Ovary (tissue), 7 donors: ENCODE measurements around the gene CAPS2.

DNA sequence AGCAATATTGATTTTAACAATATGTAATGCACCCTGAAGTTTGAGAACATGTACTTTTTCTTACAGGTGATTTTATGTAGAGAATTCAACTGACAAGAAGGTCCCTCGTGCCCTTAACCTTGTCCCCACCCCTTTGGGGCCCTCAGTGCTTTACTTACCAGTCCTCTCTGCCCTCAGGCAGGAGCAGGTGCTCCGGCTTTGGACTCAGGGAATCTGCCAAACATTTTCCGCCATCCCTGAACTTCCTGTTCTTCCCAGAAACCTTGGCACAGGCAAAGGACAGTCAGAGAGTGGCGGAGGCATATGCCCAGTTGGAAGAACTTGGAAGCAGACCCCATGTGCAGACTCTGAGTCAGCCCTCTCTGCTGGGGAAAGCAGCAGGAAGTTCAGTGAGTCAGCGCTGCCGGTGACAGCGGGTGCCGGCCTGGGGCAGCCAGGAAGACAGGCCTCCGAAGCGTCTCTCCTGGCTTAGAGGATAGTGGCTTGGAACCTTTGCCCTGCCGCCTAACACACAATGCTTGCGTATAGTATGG lies 10.1 kb downstream of the BEST3 start:
- PRO-cap, 7 experiments: no peak in any of the 7 experiments
- RAMPAGE, long total RNA, 2 experiments: no peak in any of the 2 experiments

GRCh38 chr12:69778624-69779148 lies 40.0 kb downstream of the RAB3IP start:
- PRO-cap, 7 experiments: no peak in any of the 7 experiments
- RAMPAGE, long total RNA, 2 experiments: no peak in any of the 2 experiments

GRCh38 chr12:70258215-70259061 lies 15.2 kb downstream of the CNOT2 start:
- PRO-cap, 7 experiments: no peak in any of the 7 experiments
- RAMPAGE, long total RNA, 2 experiments: no peak in any of the 2 experiments

GRCh38 chr12:70365895-70366054 lies 315 bp upstream of the KCNMB4 start:
- PRO-cap, 7 experiments: no peak in any of the 7 experiments
- RAMPAGE, long total RNA, 2 experiments: no peak in any of the 2 experiments

- PRO-cap, 7 experiments: no peak in any of the 7 experiments
- RAMPAGE, long total RNA, 2 experiments: no peak in any of the 2 experiments
These were observed 87.1 kb downstream of the PTPRB start for GRCh38 chr12:70550020-70550597.

- PRO-cap, 7 experiments: peak in 4 of 7 experiments; most common plus-strand start chr12:70558210 (in 4); most common minus-strand start chr12:70558038 (in 2)
- RAMPAGE, long total RNA, 2 experiments: no peak in any of the 2 experiments
These were observed 79.5 kb downstream of the PTPRB start for GRCh38 chr12:70557385-70558506.

GRCh38 chr12:70571719-70572255 lies 65.4 kb downstream of the PTPRB start:
- PRO-cap, 7 experiments: no peak in any of the 7 experiments
- RAMPAGE, long total RNA, 2 experiments: no peak in any of the 2 experiments

- PRO-cap, 7 experiments: no peak in any of the 7 experiments
- RAMPAGE, long total RNA, 2 experiments: no peak in any of the 2 experiments
These were observed 38.4 kb downstream of the PTPRB start for GRCh38 chr12:70598768-70599223.

DNA sequence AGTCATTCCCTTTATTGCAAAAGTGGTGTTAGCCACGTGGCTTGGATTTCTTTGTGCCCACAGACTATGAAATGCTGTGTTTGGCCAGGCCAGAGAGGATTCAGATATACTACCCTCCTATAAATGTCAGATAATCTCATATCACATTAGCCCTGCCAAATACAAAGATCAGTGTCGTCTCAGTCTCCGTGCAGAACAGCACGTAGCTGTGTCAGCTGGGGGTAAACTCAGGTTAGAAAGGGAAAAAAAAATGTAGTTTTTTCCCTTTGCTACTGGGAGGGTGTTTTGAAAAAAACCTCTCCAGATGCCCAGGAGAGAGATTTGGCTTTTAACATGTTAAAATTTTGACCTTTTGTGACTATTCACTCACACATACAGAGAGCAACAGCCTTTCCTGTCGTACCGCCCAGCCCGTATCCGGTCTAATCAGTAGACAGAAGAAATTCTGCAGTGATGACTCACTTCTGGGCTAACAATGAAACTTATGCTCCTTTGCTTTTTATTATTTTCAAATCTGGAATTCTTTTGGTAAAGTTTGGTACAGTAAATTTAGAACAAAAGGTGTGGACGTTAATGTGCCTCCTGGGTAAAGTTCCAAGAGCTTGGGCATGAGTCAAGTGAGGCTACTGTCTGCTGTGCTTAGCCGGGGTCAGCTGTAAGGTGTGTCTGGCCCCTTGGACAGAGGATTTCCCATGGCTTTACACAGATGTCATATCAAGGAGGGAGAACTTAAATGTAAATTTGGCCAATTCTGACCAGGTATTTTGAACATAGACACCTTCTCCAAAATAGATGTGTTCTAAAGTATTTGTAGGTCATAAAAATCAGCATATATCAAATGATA lies 8.6 kb upstream of the PTPRB start:
- PRO-cap, 7 experiments: no peak in any of the 7 experiments
- RAMPAGE, long total RNA, 2 experiments: no peak in any of the 2 experiments

GRCh38 chr12:71161474-71161887 lies 3.7 kb upstream of the TSPAN8 start:
- PRO-cap, 7 experiments: no peak in any of the 7 experiments
- RAMPAGE, long total RNA, 2 experiments: no peak in any of the 2 experiments

DNA sequence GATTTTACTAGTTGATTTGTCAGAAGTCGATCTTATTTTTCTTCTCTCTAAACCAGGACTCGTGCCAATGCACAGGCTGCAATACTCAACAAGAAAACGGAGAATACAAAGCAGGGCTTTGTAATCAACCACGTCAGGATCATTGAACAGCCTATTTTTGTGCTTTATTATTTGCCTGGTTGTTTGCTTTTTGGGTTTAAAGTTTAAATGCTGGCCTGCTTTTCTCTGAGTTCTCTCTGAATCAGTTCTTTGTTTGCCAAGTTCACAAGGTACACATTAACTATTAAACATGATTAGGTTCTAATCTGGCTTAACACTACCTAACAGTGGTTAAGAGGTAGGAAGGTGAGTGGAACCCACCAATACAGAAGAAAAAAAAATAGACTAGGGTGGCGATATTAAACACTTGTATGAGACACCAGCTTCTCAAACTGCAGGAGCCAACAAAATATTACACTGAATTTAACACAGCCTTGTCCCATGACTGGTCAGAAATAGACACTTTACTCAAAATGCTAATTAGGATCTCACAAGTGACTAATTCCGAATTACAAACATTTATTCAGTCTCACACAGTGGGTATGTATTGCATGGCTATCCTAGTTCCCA lies 5.5 kb upstream of the TSPAN8 start:
- PRO-cap, 7 experiments: no peak in any of the 7 experiments
- RAMPAGE, long total RNA, 2 experiments: no peak in any of the 2 experiments

GRCh38 chr12:71635381-71635677 lies 28.3 kb downstream of the ZFC3H1 start:
- PRO-cap, 7 experiments: no peak in any of the 7 experiments
- RAMPAGE, long total RNA, 2 experiments: no peak in any of the 2 experiments

DNA sequence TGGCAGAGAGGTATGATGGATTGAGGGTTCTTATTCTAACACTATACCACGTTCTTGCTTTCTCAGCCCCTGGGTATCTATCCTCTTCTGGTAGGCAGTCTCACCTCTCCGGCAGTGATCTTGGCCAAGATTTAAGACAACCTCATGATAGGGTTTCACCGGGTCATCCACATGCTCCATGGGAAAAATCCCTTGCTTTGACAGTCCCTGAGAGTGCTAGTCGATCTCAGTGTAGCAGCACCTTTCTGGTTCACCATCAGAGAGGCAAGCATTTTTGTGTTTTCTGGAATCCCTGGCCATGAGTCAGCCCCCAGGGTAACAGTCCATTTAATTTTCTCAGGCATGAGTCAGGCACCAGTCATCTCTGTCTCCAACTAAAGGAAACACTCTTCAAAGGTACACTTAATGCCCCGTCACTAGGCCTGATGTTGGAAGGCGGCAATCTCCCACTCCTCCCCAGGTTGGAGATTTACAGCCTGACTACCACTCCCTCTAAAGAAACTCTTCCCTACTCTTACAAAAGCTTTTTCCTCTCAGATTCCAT lies 24.3 kb downstream of the TMEM19 start:
- PRO-cap, 7 experiments: no peak in any of the 7 experiments
- RAMPAGE, long total RNA, 2 experiments: no peak in any of the 2 experiments

GRCh38 chr12:71761215-71761473 lies 6.5 kb downstream of the RAB21 start:
- PRO-cap, 7 experiments: no peak in any of the 7 experiments
- RAMPAGE, long total RNA, 2 experiments: no peak in any of the 2 experiments

DNA sequence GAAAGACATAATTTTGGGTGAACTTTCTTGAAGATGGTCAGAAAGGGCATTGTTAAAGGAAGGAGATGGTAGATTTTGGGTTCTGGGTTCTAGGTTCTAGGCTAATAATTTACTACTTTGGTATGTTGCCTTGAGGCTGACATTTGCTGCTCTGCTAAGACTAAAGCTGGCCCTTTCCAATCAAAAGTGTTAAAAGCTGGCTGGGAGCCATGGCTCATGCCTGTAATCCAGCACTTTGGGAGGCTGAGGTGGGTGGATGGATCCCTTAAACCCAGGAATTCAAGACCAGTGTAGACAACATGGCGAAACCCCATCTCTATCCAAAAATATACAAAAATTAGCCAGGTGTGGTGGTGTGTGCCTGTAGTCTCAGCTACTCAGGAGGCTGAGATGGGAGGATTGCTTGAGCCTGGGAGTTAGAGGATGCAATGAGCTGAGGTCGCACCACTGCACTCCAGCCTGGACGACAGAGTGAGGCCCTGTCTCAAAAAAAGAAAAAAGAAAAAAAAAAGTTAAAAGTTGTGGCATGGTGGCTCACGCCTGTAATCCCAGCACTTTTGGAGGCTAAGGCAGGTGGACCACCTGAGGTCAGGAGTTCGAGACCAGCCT lies 39.2 kb downstream of the RAB21 start:
- PRO-cap, 7 experiments: no peak in any of the 7 experiments
- RAMPAGE, long total RNA, 2 experiments: no peak in any of the 2 experiments

GRCh38 chr12:71897533-71897916 lies 41.1 kb upstream of the TPH2 start:
- PRO-cap, 7 experiments: no peak in any of the 7 experiments
- RAMPAGE, long total RNA, 2 experiments: no peak in any of the 2 experiments

DNA sequence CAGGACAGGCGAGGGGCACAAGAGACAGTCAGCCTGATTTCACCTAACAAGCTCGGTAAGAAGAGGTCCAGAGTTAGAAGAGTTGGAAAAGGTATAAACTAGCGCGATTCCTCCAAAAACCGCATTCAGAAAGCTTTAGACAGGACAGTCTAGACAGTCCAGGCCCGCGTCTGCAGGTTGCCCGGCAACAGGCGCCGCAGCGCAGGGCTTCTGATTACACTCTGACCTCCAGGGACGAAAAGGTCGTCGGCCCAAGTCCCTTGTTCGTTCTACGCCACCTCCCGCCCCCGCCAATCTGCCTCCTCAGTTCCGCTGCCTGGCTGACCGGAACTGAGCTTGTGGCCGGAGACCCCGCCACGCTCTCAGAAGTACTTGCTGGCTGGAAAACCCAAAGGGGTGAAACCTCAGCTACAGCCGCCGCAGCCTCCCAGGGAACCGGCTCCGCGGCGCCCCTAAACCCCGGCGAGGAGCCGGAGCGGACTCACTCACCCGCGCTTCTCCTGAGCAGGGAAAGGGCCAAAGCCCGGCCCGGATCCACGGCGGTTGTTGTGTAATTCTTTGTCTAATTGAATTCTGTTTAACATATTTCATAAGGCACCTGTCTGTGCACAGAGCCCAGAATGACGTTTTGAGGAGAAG lies at the start of gene CAPS2:
Gene CAPS2 (minus strand): TSS at position 440 of the 639 bp plus-strand sequence.
- PRO-cap, 7 experiments: peak in 4 of 7 experiments; most common plus-strand start position 329 of the sequence (in 2); most common minus-strand start position 340 of the sequence (in 4)
- RAMPAGE, long total RNA, 2 experiments: start-site peak on the minus strand in 1 of 2 experiments, centred at positions 178 to 423 of the sequence, 20 to 222 reads per replicate

DNA sequence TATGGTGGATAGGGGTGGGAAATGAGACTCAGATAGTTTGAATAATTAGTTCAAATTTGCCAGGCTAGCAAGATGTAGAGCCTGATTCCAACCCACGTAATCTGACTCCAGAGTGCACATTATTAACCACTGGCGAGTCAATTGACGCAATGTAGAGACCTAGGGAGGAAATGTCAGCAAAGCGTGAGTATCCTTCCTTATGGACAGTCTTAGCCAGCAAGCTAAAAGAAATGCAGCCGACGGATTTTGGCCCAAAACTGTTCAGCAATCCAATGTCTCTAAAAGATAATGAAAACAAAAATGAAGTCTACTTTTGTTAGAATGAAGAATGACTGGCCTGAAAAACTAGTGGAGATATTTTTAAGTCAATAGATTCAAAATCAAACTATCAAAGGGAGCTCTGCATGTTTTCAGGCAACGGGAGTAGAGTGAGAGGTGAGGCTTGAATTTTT lies 193.3 kb upstream of the KRR1 start:
- PRO-cap, 7 experiments: no peak in any of the 7 experiments
- RAMPAGE, long total RNA, 2 experiments: no peak in any of the 2 experiments

DNA sequence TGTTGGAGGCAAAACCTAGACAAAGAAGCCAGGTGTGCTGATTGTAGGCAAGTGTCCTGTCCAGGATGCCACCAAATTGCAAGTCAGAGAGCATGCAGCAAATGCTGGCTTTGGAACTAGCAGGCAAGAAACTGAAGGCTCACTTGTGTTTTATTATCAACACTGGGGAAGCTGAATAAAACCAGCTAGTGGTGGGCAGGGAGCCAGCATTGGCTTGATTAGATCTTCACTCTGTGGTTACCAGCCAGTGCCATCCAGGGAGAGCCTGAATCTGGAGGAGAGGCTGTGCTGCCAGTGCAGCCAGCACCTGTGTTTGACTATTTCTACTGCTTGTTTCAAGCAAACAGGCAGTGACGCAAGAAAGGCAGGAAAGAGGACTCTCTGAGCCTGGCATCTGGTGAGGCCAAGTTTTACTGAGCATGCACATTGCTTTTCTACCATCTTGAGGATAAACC lies 273.1 kb upstream of the KRR1 start:
- PRO-cap, 7 experiments: no peak in any of the 7 experiments
- RAMPAGE, long total RNA, 2 experiments: no peak in any of the 2 experiments

DNA sequence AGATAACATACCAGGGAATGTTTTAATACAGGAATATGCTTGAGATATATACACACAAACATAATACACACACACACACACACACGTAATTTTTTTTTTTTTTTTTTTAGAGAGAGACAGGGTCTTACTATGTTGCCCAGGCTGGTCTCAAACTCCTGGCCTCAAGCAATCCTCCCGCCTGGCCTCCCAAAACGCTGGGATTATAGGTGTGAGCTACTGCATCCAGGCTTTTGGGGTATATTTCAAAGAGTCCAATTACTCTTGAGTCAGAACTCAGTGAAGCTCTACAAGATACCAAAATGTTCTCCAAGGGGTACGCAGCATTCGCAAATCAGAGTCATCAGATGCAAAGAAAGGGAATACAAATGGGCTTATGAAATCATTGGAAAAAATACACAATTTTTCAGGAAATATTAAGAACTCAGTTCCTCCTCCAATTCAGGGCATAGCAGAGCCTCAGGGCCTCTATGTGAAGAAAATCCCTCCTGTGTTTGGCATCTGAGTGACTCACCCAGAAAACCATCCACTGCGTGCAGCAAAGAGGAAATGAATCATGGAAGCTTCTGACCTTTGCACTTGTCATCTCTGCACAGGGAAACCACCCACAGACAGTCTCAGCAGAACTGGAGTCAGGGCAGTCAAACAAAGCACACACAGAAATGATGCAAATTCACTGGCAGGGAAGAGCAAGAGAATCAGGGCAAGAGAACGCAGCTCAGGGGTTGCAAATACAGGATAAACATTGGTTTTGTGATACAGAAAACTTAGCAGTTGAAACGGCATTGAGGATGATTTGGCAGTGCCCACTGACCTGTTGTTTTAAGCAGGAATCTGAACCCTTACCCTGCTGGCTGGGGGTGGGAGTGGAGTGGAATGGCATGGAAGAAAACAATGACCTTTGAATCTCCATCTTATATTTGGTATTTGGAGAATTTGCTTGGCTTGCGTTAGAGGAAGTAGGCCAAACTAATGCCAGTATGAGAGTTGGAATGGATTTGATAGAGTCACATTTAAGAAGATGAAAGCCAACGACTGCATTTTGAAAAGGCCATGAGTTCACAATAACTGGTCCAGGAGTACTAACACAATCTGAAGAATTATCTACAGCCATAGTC lies 106.6 kb downstream of the NAP1L1 start:
- PRO-cap, 7 experiments: peak in 2 of 7 experiments; most common plus-strand start position 611 of the sequence (in 2); most common minus-strand start position 471 of the sequence (in 1)
- RAMPAGE, long total RNA, 2 experiments: no peak in any of the 2 experiments